ENCODE results near the gene FAM246B.

DNA sequence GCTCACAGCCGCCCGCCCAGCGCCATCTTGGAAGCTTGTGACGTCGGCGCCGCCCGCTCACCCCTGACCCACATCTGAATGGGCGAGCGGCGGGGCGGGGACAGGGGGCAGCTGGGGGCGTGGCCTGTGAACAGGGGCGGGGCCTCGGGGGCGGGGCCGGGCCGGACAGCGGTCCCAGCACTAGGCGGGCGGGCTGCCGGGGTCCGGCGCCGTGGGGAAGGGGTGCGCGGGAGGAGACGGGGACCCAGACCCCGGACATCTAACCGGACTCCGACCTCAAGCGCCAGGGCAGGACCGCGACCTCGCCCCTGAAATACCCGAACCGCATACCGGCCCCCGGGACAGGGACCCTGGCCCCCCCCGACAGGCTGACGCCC lies 33.8 kb downstream of the RIMBP3 start:
- PRO-cap: no peak

- PRO-cap: no peak
Measured at GRCh38 chr22:18633617-18634161, at the start of gene FAM246B. FAM246B (plus strand) TSS chr22:18633984.

DNA sequence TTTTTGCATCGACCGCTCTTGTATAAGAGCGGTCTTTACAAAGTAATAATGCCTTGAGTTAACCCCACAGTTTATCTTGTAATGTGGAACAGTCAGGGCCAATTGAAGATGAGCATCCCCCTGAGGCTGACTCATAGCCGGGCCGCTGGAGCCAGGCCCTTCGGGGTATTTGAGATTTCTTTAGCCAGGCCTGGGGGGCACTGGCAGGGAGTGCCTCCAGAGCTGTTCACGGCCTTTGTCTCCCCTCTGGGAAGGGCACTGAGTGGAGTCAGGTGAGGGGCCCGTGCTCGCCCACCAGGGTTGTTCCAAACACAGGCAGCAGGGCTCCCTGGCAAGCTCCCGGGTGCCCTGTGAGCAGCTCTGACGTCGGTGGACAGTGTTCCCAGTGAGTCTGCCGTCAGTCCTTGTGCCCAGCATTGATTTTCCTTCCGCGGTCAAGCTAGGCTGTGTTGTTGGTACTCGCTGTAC lies 14.6 kb upstream of the PRODH start:
- PRO-cap: no peak

DNA sequence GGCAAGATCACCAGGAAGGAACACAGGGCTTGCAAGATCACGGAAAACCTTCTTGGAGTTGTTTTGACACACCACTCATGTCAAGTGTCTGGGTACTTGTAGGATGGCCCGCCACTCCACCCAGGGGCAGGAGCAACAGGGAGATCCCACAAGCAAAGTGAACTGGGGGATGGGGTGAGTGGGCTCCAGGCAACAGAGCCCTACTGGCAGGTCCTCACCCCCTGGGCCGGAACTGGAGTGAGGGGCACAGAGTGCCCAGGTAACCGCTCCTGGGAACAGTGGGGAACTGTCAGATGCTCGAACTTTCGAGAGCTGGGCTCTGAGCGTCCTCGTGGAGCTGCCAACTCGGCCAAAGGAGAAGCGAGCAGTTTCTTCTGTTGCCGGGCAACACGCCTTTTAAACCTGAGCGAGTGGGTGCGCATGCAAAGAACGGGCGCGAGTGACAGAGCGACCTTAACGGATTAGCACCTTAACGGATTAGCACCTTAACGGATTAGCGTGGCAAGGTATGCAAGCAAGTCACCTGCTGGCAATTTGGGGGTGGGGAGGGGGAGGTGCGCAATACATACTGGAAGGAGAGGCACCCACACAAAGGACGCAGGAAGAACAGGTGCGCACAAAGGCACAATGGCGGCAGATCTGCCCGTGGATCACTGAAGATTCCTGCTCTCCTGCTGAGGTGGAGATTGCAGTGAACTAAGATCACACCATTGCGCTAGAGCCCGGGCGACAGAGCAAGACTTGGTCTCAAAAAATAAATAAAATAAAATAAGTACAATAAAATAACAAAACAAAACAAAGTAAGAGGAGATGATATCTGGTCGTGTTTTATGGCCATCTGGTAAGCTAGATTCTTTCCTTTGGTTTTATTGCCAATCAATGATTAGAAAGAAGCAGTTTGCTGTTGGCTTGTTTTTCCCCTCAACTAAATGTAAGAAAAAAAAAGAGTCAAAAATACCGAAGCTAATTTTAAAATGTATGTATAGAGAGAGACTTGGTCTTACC lies 61.9 kb upstream of the PRODH start:
- PRO-cap: no peak

- PRO-cap: no peak
Measured at GRCh38 chr22:19035489-19036628, 86.4 kb downstream of the DGCR2 start.

DNA sequence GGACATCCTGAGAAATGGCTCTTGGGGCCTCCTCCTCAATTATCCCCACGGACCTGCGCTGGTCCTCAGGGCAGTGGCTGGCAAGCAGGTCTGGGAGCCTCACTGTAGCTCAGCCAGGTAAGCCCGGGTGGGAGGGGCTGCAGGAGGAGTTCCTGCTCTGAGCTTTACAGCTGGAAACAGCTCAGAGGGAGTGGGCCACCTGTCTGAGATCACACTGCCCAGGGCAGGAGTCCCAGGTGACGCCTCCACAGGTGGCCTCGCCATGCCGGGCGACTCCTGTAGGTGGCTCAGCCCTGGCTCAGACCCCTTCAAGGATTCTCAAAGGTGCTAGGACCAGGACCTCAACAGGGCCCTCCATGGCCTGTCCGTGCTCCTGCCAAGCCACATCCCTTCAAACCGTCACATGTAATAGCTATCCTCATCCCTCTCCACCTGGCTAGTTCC lies 3.7 kb upstream of the TSSK2 start:
- PRO-cap: no peak

DNA sequence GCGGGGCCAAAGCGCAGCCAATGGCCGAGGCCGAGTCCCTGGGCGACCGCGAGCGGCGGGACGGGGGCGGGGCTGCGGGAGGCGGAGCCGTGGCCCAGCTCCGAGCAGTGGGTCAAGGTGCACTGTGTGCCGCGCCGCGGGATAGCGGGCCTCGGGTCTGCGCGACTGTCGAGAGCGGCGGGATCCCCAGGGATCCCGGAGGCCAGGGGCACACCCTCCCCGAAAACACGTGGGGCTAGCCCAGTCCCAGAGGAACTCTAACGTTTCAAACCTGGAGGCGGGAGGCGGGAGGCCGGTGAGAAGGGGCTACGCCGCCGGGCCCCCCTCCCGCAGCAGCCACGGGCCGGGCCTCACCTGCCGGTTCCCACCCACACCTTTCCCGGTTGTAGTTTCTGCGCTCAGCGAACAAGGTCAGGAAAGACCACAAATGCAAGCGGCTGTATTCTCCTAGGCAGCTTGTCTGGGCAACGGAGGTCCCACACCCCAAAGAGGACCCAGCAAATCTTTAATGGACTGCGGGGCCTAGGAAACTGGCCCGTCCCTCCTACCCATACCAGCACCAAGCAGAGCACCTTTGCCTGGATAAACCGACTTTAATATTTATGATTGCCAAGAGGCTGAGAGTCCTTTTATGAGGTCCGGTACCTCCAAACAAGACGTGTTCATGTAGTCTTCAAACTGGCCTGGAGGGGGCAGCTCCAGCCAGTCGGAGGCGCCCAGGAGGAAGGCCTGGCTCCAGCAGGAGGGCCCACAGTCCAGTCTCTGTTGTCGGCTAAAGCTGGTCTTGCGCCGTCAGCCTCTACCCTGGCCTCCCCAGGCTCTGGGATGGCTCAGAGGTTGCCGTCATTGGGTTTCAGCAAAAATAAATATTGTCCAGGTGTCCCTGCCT lies 608 bp upstream of the SLC25A1 start:
- PRO-cap: bidirectional peak, plus-strand start at position 125 of the sequence, minus-strand start outside the sequence

- PRO-cap: no peak
Measured at GRCh38 chr22:19292980-19293187, 1.4 kb upstream of the CLTCL1 start.

DNA sequence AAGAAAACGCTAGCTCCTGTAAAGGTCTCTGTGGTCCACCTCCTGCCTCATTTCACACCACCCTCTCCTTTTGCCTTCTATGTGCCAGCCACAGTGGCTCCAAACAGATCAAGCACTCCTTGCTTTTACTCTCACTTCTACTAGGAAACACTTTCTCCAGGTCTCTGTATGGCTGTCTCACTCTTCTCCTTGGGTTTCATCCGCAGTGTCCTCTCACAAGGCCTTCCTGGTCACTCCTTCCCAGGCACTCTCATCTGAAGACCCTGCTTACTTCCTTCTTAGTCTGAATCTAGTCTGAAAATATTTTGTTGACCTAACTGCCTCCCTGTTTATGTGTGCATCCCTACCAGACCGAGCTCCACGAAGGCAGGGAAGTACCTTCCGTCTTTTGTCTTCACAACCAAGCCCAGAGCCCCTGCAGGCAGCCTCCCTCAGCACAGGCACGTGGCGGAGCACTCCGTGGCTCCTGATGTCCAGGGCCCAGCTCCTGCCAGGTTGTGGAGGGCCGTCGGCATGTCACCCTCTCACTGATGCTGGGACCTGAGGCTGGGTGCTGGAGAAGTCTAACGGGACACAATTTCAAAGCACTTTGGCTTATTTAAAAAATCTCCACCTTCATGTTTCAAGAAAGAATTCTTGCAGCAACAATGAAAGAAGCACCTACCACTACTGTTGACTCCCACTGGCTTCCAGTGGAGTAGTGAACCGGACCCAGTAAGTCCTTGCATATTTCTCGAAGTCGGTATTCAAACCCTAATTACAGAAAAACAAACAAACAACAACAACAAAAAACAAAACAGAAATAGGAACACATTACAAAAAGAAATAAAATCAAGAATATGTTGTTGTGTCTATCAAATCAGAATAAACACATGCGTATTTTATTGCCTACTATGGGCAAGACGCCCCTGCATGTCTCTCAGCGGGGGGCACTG lies 59.4 kb upstream of the CLTCL1 start:
- PRO-cap: no peak

DNA sequence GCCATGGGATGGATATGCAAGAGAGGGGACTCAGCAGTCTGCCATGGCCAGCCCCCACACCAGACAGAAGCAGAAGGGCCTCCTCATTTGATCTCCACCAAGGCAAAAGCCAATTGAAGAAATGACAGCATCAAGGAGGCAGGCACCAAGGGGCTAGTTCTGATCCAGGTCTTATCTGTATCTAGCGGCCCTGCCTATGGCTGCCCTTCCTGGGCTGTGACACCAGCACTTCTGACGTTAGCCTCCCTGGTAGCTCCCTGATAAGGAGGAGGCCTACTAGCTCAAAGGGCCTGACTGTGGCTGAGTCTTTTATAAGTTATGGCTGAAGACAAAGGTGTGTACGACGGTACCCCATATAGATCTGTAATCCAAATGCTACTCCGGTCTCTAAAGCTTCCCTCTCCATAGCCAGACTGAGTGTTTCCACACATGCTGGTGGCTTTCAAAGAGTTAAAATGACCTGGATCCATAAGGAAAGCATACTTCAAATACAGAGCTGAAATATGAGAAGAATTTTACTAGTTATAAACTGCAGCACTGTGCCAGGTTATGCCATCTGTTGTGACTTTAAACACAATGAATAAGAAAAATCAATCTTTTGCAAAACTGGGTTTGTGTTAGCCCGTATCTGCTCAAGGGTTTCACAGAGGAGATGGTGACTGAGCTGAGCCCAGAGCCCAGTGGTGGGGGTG lies 34.4 kb downstream of the HIRA start:
- PRO-cap: no peak

DNA sequence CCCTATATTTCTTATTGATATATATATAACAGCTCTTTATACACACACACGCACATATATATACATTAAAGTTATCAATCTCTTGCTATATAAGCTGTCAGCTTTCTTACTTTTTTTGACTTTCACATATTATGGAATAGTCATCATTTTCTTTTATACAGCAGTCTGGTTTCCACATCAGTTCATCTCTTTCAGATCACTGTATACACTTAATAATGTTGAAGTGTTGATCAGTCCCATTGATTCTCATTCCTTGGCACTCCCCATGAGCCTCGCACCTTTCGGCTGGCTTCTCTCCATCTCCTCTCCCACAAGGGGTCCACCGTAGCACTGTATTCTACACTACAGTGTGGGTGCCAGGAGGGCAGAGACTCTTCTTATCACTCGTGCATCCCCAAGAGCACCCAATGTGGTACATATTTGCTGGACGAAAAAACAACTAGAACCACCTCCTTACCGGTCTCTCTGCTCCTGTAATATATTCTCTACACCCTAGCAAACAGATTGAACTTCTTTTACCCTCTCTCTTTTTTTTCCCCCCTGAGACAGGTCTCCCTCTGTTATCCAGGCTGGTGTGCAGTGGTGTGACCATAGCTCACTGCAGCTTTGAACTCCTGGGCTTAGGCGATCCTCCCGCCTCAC lies 1.2 kb downstream of the C22orf39 start:
- PRO-cap: no peak

GRCh38 chr22:19572196-19572482 lies 47.9 kb upstream of the CLDN5 start:
- PRO-cap: bidirectional peak, plus-strand start at chr22:19572358, minus-strand start at chr22:19572065

DNA sequence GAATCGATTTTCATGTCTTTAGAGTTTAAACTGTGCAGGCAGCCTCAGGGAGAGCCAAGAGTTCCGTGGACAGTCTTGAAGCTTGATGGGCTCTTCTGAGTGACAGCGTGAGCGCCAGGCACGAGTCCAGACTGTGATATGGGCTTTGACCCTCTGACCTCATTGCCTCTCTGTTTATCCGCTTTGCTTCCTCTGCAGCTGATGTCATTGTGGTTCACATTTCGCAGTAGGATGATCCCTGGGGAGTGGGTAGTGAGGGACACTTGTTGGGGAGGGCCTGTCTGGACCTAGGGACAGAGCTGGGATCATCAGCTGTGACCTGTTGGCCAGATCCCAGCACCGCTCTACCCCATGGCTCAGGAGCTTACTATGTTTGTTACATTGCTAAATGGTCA lies 80.6 kb upstream of the CLDN5 start:
- PRO-cap: no peak

DNA sequence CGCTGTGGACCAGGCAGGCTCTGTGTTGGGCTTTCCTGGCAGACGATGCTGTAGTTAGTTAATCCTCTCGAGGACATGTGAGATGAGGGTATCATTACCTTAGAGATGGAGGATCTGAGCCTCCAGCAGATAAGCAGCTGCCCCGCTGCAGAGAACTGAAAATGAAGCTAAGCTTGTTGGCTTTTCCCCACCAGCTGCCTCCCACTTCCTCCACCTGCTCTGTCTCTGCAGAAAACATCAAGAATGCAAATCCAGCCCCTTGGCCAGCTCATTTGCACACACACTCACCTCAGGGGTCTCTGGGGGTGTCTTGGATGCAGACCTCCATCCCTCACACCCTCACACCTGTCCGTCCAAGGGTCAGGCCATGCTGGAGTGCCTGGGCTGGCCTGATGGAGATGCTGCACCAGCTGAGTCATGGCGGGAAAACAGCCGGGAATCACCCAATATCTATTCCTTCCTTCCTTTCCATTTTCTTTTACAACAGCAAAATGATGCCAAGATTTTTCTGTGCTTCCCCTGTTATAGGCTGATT lies 94.9 kb upstream of the SEPTIN5 start:
- PRO-cap: unidirectional peak, minus-strand start at position 157 of the sequence

GRCh38 chr22:19758371-19759004 lies 2.1 kb upstream of the TBX1 start:
- PRO-cap: unidirectional peak, plus-strand start at chr22:19758765

GRCh38 chr22:19767625-19768393 lies 7.2 kb downstream of the TBX1 start:
- PRO-cap: bidirectional peak, plus-strand start at chr22:19767683, minus-strand start at chr22:19767444; unidirectional peak, minus-strand start at chr22:19768046

GRCh38 chr22:19846644-19847441 lies 7.8 kb downstream of the GNB1L start:
- PRO-cap: no peak

- PRO-cap: no peak
Measured at GRCh38 chr22:19853974-19854729, 522 bp downstream of the GNB1L start.

DNA sequence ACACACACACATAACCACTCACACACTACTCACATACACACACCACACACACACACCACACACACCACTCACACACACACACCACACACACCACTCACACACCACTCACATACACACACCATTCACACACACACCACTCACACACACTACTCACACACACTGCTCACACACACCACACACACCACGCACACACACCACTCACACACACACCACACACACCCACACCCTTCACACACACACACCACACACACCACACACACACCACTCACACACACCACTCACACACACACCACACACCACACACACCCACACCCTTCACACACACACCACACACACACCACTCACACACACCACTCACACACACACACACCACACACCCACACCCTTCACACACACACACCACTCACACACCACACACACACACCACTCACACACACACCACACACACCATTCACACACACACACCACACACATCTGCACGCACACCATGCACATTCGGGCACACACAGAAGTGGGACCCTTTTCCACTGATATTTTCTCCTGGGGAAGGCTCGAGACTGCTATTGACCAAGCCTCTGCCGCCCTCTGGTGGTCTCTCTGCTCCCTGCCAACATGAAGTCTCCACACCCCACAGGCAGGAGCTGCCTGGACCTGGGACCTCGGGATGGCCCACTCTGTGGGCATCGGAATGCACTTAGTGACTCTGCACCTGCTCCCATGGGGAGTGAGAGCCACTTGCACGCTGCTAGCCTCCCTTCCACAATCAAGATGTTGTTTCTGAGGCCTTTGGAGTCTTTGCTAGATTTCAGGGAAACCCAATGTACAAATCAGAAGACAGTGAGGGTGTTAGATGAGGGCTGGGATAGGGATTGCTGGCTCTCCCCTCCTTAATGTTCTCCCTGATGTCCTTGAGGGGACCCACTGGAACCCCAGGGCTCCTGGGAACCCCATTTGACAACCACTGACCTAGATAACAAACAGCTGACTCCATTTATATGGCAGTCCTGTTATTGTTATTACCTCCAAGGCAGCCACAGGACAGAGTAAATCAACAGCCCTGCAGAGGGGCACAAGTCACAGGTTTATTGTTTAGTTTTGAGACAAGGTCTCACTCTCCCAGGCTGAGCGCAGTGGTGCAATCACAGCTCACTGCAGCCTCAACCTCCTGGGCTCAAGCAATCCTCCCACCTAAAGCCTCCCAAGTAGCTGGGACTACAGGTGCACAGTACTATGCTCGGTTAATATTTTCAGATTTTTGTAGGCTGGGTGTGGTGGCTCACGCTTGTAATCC lies 31.6 kb upstream of the COMT start:
- PRO-cap: no peak

- PRO-cap: no peak
Measured at GRCh38 chr22:19966892-19967731, 25.5 kb upstream of the TXNRD2 start.

Data from bronchial lymph node (tissue), 1 donor.